GM23248 (cell line): ENCODE results near the genes ATP6V1G1 and ASTN2.

DNA sequence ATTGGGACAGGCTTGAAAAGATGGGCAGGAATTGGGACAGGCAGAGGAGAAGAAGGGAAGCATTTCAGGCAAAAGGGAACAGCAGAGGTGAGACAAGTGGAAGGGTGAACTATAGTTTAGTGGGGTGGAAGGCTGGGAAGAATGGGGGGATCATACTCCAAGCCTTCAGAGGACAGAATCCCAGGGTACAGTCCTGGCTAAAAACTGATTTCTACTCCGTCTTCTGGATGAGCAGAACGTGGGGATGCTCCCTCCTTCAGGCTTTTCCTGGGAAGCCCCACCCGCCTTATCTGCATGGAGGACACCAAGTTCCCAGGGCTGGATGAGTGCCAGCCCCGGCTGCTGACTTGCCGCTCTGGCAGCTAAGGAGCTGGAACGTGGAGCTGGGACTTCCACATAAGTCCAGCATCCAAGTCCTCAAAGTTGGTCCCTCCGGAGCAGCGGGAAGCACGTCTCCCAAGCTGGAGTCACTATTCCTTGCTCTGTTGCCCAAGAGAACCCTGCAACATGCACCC, 14.0 kb upstream of the KIF12 start:
- RAMPAGE, long total RNA: no peak

- RAMPAGE, long total RNA: no peak
Measured at GRCh38 chr9:114174633-114175854, 19.7 kb downstream of the COL27A1 start.

DNA sequence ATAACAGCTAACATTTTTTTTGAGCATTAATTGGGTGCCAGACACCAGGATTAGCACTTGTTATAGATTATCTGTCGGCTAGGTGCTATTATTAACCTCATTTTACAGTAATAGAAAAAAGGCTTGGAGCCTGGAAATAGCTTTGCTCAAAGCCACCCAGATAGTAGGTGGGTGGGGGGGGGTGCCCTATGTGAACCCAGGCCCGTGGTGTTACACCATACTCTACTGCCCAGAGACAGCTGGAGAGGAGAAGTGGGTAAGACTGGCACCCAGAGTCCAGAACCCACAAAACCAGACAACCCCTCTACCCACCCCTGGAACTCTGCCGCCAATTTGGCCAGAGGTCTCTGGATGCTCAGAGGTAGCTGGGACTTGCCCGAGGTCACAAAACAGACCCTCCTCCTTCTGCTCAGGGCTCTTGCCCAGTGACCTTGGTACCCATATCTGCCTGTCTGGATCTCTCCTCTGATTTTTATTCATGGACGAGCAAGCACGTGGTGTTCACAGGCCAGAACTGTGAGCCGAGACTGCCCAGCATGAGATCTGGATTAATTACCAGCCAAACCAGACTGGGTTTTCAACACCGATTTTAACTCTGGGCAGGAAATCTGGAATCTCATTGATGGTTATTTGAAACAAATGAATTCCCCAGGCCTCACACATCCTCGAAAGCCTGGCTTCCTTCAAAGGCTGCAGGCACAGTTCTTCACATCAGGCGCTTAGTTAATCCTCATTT, 21.2 kb downstream of the COL27A1 start:
- RAMPAGE, long total RNA: no peak

DNA sequence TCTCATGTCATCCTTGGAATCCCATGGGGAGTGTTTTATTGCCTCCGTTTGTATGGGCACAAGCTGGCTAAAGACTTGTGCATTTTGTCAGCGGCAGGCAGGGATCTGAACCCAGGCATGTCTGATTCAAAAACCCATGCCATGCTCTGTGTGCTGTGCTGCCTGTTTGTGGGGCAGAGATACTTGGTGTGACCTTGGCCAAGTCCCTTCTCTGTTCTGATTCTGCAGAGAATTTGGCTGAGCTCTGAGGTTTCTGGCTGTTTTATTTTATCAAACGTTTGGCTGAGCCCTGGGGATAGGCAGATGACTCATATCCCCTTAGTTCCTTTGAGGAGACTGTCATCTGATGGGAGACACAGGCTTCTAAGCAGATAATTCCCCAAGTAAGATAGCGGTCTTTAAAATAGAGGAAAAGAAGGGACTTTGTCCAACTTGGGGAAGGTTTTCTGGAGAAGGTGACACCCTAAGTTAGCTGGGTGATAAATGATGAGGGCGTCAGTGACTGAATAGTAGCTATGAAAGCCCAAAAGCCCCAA, 22.3 kb downstream of the COL27A1 start:
- RAMPAGE, long total RNA: no peak

DNA sequence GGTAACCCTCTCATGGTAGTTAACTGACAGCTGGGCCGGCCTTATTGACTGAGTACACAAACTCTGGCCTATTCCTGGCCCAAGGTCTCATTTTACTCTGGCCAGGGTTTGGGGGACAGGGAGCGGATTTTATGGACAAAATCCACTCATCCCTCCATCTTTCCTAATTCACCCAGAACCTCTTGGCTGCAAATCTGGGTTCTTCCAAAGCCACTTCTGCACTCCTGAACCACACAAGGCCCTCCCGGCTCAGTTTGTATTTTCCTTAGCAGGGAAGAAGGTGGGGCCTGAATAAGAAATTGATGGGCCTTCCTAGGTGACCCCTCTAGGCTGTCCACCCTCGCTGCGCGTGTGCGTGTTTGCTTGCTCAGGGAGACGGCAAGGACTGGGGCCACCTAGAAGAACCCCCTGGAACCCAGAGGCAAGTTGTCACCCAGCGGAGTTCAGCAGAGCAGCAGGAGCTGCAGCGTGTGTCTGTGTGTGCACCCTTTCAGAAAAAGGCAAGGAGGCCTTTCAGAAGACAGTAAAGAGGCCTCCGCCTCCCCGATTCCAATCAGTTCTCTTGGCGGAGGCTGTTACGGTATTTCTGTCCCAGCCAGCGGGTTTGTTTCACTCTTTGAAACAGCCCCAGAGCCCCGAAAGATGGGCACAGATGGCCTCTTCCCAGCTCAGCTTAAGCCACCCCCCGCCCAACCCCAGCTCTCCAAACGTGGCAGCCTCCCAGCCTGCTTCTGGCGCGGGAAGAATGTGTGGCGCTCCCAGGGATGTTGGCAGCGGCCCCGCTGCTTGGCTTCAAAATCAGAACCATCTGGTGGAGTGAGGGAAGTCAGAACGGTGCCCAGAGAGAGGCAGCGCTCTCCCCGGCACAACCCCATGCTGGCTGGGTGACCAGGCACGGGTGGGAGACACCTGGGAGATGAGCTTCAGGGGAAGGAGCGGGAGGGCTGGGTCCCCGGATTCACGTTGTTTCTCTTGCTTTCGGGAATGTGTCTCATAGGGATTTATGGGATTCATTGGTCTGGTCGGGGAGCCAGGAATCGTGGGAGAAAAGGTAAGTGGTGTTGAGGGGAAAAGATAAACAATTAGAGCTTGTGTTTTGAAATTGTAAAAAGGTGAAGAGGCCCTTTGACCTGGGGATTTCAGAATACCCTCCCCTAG, 72.9 kb upstream of the ORM1 start:
- RAMPAGE, long total RNA: no peak

DNA sequence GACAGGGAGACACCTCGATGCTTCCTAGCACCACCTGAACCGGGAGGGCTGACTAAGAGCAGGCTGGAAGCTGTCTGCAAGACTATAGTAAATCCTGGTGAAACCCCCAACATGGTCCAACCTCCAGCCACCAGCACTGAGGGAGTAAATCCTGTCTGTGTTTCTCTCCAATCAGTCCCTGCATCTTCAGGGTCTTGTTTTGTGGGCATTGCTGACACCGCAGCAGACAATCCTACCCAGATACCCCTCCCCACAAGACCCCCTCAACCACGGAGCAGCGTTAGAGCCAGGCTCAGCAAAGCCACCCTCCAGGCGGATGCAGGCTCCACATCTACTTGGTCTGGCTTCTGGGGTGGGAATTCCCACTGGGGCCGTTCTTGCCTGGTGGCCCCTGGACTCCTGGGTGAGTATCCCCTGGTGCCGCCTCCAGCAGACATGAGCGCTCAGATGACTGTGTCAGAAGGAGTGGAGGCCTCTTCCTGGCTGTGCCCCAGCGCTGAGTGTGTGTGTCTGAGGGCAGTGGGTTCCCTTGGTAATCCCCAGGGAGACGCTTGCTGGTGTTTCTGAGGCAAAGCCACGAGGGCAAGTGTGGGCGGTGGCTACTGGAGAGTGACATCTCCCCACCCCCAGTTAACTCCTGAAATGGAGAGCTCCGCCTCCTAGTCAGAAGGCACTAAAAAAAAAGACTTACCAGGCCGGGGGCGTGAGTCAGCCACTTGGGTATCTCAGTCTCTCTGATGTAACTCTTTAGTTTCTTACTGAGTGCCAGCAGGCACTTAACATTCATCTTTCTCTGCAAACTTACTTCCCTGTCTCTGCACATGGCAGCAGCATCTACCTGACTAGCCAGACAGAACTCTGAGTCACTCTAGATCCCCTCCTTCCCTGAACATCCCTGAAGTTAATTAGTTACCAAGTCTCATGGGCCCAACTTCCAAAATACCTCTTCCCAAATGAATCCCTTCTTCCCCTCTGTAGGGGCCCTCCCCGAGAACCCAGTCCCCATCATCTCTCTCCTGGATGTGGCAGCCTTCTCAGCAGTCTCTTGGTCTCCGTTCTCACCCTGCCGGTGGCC, 19.2 kb downstream of the ORM2 start:
- RAMPAGE, long total RNA: no peak

GRCh38 chr9:114357828-114358415, 28.3 kb downstream of the ORM2 start:
- RAMPAGE, long total RNA: no peak

DNA sequence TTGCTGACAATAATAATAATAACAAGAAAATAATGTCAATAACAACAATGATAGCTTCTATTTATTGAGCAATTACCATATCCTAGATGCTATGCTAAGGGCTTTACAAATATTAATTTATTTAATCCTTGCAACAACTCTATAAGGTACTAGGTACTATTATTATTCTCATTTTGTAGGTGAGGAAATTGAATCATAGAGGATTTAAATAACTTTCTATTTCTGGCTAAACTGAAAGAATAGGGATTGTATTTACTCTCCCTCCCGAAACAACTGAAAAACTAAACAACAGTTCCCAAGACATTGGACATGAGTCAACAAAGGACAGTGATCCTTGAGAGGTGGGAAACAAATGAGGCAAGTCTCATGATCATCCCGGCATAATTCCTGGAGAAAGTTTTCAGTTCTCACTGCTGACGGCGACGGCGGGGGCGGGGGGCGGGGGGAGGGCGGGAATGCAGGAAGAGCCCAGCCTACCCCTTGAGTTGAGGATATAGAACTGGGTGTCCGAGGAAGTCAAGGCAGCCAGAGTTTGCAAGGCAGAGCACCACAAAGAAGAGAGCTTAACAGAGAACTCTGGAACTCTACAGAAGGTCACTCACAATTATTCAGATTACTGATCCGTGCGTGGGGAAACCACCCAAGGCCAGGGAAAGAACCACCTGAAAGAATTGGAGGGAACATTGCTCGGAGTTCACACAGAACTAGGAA, 27.3 kb upstream of the WHRN start:
- RAMPAGE, long total RNA: no peak

- RAMPAGE, long total RNA: start-site peak on the plus strand at chr9:114587735-114587830, 3,208 and 3,790 reads in 2 replicates
Measured at GRCh38 chr9:114587259-114588174, at the start of gene ATP6V1G1. ATP6V1G1 (plus strand) TSS chr9:114587769.

- RAMPAGE, long total RNA: no peak
Measured at GRCh38 chr9:114622149-114622348, 11.0 kb downstream of the TMEM268 start.

GRCh38 chr9:115027797-115027996, 90.3 kb downstream of the TNC start:
- RAMPAGE, long total RNA: no peak

DNA sequence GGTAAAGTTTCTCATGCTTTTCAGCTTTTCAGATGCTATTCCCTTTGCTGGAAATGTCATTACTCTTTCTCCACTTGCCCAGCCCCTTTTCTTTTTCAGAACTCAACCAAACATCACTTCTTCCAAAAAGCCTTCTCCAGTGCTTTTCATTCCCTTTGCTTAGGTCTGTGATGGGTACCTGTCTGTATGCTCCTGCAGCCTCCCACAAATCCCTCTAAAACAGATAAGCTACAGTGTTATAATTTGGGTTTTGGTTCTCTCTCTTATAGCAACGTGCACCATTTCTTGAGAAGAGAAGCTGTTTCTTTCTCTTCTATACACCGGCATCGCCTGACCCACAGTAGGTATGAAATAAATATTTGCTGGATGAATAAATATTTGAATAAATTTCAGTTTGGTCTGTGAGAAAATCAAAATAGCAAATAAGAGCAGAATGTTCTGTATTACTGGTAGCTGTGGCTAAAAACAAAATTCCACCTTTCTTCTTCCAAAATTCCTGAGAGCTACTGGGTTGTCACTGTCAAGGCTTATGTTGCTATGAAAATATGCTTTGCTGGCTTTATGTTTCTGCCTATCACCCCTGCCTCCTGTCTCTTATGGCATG, 49.1 kb downstream of the TNC start:
- RAMPAGE, long total RNA: no peak

DNA sequence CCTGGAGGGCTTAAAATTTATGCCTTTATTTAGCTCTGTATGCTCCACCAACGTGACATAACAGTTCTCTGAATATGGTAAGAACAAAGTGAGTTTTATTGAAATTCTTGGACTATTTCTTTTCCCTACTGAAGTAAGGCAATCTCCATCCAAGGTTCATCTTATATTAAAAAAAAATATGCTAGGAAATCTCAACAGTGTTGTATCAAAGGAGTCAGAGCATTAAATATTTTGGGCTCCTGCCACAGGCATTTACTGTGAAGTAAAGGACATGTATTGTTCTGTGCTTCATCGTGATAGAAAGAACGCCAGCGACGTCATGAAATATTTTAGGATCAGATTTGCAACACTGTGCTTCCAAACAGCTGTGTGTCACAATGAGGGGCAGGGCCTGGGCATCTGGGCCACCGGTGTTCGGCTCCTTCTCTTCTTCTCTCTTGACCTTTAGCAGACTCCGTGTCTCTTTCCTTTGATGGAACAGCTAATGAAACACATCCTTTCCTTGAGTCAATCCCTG, 17.8 kb upstream of the TNC start:
- RAMPAGE, long total RNA: no peak

DNA sequence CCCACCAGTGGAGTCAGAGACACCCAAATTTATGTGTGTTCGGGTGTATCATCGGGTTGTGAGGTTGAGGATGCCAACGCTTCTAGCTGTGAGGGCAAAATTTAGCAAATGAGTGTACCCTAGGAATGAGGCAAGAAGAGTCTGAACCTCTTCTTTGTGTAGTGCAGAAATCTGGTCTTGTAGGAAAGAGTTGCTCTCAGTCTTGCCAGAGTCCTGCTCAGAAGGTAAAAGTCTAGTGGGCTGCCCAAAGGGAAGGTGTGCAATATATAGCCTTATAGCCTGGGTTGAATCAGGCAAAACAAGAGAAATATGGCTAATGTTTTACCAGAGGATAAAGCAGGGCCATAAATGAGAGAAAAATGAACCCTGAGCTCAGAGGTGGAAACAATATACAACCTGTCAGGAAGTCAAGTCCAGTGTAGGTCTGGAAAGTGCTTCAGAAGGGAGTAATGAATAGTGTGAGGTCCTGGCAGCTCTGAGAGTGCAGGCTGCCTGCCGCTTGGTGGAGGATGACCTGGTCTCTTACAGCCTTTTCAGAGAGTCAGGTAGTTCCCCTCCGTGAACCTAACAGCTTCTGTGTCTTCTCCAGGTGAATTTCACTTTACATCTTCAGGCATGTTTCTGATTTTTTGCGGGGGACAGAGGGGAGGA, 177.7 kb upstream of the TNC start:
- RAMPAGE, long total RNA: no peak

- RAMPAGE, long total RNA: no peak
Measured at GRCh38 chr9:115923590-115924311, 229.8 kb upstream of the PAPPA start.

DNA sequence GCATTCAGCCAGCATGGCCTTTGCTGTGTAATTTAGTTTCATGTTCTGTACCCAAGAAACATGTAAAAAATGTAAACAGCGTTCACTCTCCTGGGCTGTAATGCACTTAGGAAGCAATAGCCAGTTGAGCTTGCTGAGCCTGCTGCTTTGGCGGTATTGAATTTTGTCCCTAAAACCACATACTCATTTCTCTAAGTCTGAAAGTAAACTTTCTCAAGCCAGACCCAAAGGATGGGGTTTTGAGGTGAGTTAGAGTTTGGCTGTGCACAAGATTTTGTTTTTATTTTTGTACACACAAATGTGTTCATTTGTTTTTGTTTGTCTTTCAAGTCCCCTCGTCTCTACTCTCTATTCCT, 158.7 kb downstream of the PAPPA start:
- RAMPAGE, long total RNA: no peak

- RAMPAGE, long total RNA: no peak
Measured at GRCh38 chr9:116470957-116471949, 215.9 kb upstream of the TRIM32 start.

- RAMPAGE, long total RNA: no peak
Measured at GRCh38 chr9:116605748-116606354, 81.3 kb upstream of the TRIM32 start.

DNA sequence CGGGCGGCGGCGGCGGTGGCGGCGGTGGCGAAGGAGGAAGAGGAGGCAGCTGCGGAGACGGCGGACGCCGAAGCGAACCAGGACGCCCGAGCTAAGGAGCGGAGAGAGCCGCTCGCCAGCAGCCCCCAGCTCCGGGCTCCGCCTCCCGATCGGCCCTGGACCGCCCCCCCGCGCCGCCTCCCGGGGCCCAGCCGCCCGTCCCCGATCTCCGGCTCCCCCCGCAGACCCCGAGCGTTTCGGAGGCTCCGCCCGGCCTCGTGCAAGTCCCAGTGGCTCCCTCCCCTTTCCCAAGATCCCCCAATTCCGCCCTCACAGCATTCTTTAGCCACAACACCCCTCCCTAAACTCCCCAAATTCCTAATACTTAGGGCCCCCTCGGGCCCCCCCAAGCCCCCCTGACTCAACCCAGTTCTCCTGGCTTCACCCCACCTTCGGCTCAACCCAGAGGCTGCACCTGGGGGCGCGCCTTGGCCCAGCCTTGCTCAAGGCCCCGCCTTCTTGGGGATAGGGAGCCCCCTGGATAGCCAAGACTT, at the start of gene ASTN2:
ASTN2 (minus strand) TSS at position 97 of the 533 bp plus-strand sequence.
- RAMPAGE, long total RNA: no peak

- RAMPAGE, long total RNA: no peak
Measured at GRCh38 chr9:117487597-117488270, 72.9 kb upstream of the ASTN2 start.